ENCODE measurements around the genes OPRPN, AFM, CXCL6 and PF4V1.

DNA sequence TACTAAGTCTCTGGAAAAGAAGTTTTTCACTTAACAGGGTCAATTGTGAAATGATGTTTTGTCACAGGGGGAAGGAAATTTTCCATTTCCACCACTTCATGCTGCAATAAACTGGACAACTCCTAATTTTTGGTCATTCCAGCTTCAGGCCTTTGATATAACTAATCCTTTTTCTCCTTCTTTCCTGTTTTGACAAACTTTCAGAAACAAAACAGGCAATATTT, 45.3 kb downstream of the UGT2B10 start:
- PRO-cap = no peak

GRCh38 chr4:68951972-68952376, 370 bp upstream of the UGT2A3 start:
- PRO-cap = no peak

DNA sequence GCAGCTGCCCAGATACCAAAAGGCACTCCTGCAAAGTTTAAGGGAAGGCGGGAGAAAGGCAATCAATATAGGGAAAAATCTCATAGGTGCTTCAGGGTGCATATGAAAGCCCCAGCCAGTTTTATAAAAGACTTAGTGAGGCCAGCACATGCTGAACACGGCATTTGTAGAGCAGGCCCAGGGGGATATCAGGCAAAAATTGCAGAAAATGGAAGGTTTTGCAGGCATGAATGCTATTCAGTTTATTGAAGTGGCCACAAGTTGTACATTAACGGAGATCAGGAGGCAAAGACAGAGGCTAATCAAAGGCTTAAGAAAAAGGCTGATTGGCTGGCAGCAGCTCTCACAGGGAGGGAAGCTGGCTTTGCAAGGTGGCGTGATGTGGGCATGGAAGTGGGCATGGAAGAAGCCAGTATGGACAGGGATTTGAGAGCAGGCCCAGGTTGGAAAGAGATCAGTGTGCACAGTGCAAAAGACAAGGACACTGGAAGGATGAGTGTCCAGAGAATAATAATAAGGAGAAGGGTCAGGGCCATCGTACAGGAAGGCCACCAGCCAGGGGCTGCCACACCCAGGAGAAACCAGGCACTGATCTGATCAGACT, 37.7 kb upstream of the UGT2B7 start:
- PRO-cap = no peak

- PRO-cap = no peak
Measured at GRCh38 chr4:70397741-70398050, at the start of gene OPRPN. Gene OPRPN (plus strand): TSS chr4:70397940.

DNA sequence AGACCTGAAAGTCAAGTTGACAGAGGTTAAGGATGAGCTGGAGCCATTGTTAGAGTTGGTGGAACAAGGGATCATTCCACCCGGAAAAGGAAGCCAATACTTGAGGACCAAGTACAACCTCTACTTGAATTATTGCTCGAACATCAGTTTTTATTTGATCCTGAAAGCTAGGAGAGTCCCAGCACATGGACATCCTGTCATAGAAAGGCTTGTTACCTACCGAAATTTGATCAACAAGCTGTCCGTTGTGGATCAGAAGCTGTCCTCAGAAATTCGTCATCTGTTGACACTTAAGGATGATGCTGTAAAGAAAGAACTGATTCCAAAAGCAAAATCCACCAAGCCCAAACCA, 1.0 kb downstream of the UTP3 start:
- PRO-cap = no peak

DNA sequence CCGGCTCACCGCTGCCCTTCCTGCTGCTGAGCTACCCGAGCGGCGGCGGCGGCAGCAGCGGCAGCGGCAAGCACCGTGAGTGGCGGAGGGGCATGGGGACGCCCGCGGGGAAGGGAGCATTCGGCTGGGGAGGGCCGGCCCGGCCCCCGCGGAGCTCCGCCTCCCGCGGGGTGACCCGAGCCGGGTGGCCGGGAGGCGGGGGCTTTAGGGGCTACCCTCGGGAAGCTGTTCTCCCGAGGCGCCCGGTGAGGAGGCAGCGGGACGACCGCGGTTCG, 16.6 kb upstream of the RUFY3 start:
- PRO-cap = bidirectional peak, plus-strand start at position 207 of the sequence, minus-strand start at position 22 of the sequence

- PRO-cap = no peak
Measured at GRCh38 chr4:70768305-70769034, 46.7 kb downstream of the RUFY3 start.

DNA sequence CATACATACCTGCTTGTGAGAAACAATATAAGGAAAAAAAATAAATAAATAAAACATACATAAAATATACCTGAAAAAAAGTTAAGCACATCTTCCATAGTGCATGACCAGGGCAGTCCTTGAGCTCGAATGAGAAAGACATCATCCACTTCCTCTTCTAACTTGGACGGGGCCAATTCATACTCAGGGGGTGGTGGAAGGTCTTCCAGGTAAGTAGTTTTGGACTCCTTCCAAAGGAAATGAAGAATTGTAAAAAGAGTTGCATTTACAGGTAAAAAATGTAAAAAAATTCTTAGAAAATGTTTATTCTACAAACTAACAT, 3.6 kb downstream of the GRSF1 start:
- PRO-cap = no peak

- PRO-cap = no peak
Measured at GRCh38 chr4:70840148-70840526, 447 bp upstream of the GRSF1 start.

DNA sequence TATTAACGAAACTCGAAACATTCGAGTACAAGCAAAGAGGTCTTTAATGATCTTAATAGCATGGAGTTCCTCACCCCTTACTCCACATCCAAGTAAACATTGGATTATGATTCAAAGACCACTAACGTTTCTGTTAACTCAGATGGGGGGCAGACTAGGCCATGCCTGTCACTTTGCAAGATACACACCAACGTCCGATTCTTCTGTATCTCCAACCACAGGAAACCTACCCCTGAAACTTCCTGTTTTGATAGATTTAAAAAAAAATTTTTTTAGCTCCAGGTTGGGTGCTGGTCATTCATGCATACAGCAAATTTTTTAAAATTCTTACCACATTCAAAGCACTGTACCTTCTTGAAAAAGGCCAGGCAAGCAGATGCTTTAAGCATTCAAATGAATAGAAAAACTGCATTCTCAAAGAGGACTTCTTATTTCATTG, 1.3 kb downstream of the DCK start:
- PRO-cap = no peak

DNA sequence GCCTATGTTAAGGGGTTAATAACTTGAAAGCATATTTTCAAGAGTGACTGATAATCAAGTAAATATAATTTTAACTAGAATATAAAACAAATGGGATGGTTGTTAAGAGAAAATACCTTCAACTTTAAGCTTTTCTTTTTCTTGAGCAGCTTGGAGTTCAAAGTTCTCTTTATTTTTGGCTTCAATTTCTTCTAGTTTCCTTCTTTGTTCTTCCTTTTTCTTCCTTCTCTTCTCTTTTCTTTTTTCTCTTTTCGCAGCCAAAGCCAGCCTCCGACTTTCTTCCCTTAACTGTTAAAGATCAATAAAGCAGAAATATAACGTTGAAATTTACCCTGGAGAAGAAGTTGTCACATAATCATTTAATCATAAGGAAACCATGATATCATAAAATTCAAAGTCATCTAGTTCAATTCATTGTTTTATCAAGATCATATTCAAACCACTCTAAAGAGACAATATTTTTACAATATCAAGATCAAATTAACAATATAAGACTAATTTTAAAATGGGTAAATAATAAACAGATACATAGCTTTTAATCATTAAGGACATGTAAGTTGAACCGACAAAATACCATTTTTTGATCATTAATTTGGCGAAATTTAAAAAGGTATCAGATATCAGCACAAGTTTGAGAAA, 32.9 kb upstream of the COX18 start:
- PRO-cap = no peak

DNA sequence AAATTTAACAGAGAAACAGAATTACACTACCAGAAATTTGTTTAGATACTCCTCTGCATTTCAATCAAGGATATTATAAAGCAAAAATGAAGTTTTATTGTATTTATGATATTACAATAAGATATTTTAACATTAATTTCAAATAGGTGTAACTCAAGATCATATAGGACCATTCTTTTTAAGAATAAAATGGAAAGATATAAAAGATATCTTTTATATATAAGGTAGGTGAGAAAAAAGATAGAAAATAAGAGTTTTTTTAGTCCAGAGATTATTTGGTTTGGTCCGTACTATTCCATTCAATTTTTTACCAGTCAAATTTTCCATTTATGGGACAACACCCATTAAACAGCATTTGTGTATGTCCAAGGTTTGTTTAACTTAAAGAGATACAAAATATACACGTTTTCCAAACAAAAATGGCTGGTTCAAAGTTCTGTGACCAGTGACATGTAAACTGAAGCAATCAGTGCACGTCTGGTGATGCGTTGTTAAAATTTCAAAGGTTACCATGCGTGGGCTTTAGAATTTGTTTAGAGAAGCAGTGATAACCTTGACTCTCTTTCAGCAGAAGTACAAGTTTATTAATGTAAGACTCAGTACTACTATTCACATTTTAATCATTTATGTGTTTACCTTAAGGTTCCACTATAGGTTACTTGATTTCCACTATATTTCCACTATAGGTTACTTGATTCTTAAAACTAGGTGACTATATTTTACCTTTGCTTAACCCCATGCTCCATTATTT, 25.3 kb upstream of the ALB start:
- PRO-cap = no peak

DNA sequence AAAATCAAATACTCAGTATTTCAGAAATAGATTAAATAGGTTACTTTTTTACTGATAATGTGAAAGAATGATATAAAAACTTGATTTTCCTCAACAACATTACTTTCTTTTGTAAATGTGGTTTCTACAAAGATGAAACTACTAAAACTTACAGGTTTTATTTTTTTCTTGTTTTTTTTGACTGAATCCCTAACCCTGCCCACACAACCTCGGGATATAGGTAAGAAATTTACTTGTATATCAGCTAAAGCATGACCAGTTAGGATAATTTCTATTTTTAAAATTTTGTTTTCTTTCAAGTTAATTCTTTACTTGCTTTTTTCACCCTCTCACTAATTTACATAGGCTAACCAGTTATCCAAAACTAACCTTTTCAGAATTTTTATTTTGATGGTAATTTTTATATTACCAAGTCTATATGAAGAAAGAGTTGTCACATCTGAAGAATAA, at the start of gene AFM:
AFM (plus strand) TSS at position 102 of the 450 bp plus-strand sequence.
- PRO-cap = no peak

DNA sequence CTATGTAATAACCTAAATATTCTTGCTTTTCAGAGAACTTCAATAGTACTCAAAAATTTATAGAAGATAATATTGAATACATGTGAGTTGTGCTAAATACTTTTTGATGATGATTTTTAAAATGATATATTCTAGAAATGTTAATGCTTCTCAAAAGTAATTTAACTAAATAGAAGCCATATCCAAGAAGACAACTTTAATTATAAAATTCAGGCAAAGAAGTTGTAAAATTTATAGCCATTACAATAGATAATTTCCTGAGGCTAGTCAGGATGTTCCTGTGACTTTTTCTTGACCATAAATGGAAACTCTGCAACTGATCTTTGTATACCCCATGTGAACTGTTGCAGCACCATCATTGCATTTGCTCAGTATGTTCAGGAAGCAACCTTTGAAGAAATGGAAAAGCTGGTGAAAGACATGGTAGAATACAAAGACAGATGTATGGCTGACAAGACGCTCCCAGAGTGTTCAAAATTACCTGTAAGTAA, 2.4 kb downstream of the AFM start:
- PRO-cap = no peak

GRCh38 chr4:73704414-73705045, 35.8 kb upstream of the CXCL8 start:
- PRO-cap = bidirectional peak, plus-strand start at chr4:73704799, minus-strand start at chr4:73704519

DNA sequence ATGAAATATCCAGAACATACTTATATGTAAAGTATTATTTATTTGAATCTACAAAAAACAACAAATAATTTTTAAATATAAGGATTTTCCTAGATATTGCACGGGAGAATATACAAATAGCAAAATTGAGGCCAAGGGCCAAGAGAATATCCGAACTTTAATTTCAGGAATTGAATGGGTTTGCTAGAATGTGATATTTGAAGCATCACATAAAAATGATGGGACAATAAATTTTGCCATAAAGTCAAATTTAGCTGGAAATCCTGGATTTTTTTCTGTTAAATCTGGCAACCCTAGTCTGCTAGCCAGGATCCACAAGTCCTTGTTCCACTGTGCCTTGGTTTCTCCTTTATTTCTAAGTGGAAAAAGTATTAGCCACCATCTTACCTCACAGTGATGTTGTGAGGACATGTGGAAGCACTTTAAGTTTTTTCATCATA, 2.3 kb downstream of the CXCL8 start:
- PRO-cap = no peak

DNA sequence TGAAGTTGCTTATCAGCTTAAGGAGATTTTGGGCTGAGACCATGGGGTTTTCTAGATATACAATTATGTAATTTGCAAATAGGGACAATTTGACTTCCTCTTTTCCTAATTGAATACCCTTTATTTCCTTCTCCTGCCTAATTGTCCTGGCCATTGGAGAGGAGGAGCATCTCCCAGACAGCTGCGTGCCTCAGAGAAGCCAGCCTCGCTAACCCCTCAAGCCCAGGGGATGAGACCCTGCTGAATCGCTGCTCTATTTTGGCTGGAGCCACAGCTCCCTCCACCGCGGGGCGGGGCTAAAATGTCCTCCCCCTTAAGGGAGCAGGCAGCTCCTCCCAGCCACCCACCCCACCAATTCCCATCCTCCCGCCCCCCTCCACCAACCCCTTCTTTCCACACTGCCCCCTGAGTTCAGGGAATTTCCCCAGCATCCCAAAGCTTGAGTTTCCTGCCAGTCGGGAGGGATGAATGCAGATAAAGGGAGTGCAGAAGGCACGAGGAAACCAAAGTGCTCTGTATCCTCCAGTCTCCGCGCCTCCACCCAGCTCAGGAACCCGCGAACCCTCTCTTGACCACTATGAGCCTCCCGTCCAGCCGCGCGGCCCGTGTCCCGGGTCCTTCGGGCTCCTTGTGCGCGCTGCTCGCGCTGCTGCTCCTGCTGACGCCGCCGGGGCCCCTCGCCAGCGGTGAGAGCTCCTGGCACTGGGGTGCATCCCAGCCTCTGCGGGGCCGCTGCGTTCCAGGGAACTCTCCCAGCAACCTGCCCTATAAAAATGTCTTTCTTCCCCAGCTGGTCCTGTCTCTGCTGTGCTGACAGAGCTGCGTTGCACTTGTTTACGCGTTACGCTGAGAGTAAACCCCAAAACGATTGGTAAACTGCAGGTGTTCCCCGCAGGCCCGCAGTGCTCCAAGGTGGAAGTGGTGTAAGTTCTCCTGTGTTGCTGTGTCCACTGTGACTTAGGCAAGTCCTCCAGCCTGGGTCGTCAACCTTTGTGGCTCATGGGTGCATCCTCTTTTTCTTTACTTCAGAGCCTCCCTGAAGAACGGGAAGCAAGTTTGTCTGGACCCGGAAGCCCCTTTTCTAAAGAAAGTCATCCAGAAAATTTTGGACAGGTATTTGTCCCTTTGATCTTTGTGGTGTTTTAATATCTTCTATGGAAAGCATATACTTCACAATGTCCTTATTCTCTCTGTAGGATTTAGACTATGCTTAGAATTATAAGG, at the start of gene CXCL6:
CXCL6 (plus strand) TSS at position 505 of the 1,224 bp plus-strand sequence.
- PRO-cap = unidirectional peak, plus-strand start at position 454 of the sequence

GRCh38 chr4:73853079-73853713, at the start of gene PF4V1:
Gene PF4V1 (plus strand): TSS chr4:73853296.
- PRO-cap = no peak

- PRO-cap = no peak
Measured at GRCh38 chr4:74114016-74114883, 15.3 kb upstream of the CXCL2 start.

- PRO-cap = no peak
Measured at GRCh38 chr4:74433475-74433973, 11.4 kb upstream of the AREG start.